Sigmoid colon (tissue), 4 donors: ENCODE results near the gene ZRANB1.

DNA sequence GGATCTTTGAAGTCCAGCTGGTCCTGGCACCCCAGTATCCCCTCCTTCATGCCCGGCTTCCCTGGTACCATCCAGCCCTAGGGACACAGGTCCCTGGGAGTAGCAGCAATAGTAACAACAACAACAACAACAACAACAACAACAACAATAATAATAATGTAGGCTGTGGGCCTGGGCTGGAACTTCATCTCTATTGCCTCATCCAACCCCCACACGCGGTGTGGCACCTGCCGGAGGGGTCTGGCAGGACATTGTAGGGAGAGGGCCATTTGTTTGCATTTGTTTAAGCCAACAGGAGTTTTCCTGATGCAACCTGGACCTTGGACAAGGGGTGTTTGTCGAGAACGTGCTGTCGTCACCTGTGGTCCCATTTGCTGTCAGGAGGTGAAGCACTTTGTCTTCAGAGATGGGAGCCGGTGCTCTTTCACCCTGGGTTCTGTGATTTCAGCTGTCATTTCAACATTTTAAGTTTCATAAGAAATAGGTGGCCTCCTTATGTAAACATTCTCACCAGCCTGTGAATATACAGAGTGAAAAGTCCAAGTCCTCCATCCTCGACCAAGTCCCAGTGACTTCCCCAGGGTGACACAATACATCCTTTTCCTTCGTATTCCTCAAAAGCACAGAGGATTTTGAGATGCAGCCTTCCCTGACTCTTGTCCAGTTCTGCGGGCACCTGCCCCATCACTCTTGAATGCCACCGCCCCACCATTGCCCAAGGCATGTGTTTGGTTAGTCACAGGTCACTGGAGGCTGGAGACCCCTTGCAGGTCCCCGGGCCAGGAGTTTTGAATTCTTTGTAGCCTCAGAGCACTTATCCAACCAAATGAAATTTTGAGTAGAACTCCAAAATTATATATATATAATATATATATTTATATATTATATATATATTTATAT, 9.2 kb downstream of the LHPP start:
- PRO-cap = no peak
- RAMPAGE, long total RNA, 4 experiments = no peak in any of the 4 experiments

- PRO-cap = no peak
- RAMPAGE, long total RNA, 4 experiments = no peak in any of the 4 experiments
These were observed 123.4 kb downstream of the FAM53B start for GRCh38 chr10:124620693-124621294.

DNA sequence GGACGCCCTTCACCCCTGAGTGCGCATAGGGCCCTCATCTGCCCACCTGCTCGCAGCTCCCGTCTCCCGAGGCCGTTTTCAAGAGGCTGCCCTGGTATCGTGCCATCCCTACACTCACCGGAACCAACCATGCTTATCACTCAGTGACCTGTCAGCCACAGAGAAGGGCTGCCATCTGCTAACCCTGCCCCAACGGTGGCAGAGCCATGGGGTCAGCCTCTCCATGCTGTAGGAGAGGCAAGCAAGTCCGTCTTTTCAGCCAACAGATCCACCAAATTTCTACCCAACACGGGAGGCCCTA, 122.0 kb downstream of the FAM53B start:
- PRO-cap = no peak
- RAMPAGE, long total RNA, 4 experiments = no peak in any of the 4 experiments

- PRO-cap = no peak
- RAMPAGE, long total RNA, 4 experiments = no peak in any of the 4 experiments
These were observed 72.7 kb downstream of the FAM53B start for GRCh38 chr10:124671514-124671783.

DNA sequence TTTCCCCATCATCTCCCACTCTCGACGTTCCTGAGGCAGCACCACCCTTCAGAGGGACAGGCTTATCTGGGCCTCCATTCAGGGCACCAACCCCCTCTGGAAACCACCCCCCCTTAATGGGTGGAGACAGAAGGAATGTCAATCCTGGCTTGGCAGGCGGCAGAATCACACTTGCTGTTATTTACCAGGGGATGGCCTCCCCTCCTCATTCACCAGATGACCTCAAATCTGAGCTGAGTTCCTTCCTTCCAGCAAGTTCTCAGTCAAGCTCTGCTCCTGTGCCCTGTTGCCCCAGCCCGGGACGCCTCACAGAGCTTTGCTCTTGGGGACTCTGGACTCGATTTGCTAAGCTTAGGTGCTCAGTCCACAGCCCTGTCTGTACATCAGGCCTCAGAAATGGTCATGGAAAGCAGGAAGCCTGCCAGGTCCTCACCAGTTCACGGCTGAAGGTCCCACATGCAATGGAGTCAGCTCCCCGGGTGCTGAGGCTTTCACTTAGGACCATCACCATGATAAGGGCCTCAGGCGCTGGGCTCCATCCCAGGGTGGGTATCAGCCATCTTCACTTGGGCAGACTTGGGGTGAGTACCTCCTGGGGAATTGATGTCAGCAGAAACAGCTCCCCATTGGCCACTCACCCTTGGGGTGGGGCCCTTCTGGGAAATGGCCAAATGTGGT, 37.8 kb downstream of the FAM53B start:
- PRO-cap = no peak
- RAMPAGE, long total RNA, 4 experiments = no peak in any of the 4 experiments

- PRO-cap = no peak
- RAMPAGE, long total RNA, 4 experiments = no peak in any of the 4 experiments
These were observed 10.2 kb downstream of the FAM53B start for GRCh38 chr10:124733835-124734609.

DNA sequence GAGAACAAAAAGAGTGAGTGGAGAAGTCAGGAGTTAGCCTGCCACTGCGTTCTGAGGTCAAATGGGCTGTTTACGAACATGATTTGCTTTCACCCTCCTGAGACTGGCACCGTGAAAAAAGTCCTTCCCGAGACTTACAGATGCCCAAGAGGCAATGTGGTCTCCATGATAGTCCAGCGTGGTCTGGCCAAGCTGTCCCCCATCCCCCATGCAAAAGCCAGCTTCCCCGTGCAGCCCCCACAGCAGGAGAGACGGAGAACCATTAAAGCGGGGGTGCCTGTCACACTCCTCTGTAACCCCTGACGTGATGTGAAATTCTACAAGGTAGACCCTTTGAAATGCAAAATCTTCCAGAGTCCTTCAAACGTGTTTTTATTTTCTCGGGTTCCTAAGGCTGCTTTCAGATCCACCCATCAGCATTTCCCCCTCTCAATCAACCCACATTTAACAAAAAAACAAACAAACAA, 4.6 kb downstream of the FAM53B start:
- PRO-cap = no peak
- RAMPAGE, long total RNA, 4 experiments = no peak in any of the 4 experiments

DNA sequence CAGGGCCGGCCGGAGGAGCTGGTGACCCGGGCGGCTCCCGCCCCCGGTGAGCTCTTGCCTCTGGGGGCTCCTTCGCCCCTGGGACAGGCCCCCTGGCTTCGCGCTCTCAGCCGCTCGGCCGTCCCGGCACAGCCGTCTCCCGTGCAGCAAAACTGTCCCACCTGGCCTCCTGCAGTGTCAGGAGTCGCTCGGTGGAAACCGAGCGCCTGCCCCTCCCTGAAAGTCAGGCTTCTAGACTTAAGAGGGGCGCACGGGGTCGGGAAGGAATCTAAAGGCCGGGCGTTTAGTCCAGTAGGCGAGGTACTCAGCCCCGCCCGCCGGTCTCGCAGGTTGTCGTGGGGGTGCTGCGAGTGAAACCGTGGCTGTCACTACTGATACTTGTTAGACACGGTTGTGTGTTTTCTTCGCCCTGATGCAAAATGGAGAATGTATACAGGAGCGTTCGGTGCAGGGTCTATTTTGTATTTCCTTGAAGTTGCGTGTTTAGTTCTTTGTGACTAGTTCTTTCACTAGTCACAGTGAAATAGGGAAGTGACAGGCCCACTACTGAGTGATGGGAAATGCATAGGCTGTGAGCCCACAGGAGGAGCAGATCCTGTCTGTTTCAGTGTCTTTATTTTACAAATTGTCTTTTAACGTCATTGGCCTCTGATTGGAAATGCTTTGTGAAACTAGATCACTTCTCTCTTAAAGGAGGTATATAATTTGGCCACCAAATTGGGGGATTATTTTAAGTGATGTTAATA, 561 bp downstream of the ABRAXAS2 start:
- PRO-cap = no peak
- RAMPAGE, long total RNA, 4 experiments = no peak in any of the 4 experiments

GRCh38 chr10:124941835-124942264, at the start of gene ZRANB1:
ZRANB1 (plus strand) TSS chr10:124942123.
- PRO-cap = no peak
- RAMPAGE, long total RNA, 4 experiments = no peak in any of the 4 experiments

DNA sequence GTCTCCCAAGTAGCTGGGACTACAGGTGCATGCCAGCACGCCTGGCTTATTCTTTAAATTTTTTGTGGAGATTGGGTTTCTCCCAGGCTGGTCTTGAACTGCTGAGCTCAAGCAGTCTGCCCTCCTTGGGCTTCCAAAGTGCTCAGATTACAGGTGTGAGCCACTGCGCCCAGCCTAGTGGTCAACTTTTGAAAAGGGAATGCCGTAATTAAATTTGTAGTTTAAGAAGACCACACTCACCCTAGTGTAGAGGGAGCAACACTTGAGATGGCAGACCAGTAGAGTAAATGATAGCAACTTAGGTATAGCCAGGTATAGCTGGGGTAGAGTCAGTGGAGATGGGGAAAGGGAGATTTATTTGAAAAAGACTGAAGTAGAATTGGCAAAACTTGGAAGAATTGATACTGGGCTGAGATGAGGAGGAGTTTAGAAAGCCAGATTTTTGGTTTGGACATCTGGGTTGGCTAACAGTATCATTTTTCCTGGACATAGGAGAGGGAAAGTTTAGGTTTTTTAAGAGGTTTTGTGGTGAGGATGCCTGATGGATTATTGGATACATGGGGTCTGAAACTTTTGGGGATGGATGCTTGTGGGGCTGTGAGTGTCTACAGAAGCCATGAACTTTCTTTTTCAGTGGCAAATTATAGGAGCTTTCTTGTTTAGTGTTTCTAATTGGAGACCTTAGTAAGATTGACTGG, 17.8 kb downstream of the ZRANB1 start:
- PRO-cap = no peak
- RAMPAGE, long total RNA, 4 experiments = no peak in any of the 4 experiments

DNA sequence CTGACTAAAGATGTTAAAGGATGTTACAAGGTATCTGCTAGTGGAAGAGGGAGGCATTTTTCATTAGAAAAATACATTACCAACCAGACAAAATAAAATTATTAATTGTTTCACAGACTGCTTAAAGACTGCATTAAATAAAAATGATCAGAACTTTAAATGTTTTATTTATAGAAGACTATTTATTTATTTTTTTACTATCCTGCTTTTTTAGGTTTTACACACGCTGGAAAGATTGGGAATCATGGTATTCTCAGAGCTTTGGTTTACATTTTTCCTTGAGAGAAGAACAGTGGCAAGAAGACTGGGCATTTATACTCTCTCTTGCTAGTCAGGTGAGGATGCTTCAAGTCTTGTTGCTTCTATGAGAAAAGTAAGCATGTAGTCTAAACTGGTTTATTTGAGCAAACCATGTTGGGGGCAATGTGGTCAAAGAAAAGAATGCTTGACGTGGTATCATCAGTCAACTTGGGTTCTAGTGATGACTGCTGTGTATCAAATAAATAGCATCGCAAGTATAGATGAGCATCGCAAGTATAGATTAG, 39.6 kb downstream of the ZRANB1 start:
- PRO-cap = no peak
- RAMPAGE, long total RNA, 4 experiments = no peak in any of the 4 experiments

- PRO-cap = no peak
- RAMPAGE, long total RNA, 4 experiments = no peak in any of the 4 experiments
These were observed 4.5 kb downstream of the CTBP2 start for GRCh38 chr10:125023276-125023870.

DNA sequence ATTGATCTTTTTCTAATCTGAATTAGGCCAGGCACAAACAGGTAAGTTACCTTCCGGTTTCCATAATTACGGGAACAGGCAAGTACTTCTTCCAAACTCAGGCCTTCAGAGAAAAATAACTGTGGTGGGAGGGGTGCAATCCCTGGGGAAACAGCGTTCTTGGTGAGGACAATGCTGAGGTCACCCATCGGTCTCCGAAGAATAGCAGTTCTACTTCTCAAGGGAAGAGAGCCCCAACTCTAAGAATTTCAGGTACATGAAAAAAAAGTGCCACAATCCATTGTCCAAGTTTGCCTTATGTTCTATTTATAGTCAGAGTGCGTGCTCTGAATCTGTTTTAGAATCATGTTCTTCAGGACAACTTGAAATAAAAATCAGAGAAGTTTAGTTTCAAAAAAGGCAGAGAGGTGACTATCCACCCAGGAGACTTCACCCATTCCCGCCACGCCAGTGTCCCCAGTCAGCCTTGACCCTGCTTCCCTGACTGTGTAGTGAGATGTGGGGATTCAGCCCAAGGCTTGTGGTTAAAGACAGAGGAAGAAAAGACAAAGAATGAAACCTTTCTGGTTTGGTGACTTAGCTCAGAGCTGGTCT, 36.5 kb upstream of the CTBP2 start:
- PRO-cap = no peak
- RAMPAGE, long total RNA, 4 experiments = no peak in any of the 4 experiments

- PRO-cap = no peak
- RAMPAGE, long total RNA, 4 experiments = no peak in any of the 4 experiments
These were observed 106.5 kb upstream of the CTBP2 start for GRCh38 chr10:125134234-125134885.

GRCh38 chr10:125134965-125135522, 107.2 kb upstream of the CTBP2 start:
- PRO-cap = no peak
- RAMPAGE, long total RNA, 4 experiments = no peak in any of the 4 experiments

GRCh38 chr10:125138650-125139483, 111.0 kb upstream of the CTBP2 start:
- PRO-cap = no peak
- RAMPAGE, long total RNA, 4 experiments = no peak in any of the 4 experiments

GRCh38 chr10:125161736-125162046, 133.8 kb upstream of the CTBP2 start:
- PRO-cap = no peak
- RAMPAGE, long total RNA, 4 experiments = no peak in any of the 4 experiments

GRCh38 chr10:125162388-125163056, 134.7 kb upstream of the CTBP2 start:
- PRO-cap = no peak
- RAMPAGE, long total RNA, 4 experiments = no peak in any of the 4 experiments

GRCh38 chr10:126058521-126058994, 162.2 kb downstream of the FANK1 start:
- PRO-cap = no peak
- RAMPAGE, long total RNA, 4 experiments = no peak in any of the 4 experiments

GRCh38 chr10:126104736-126105193, 208.4 kb downstream of the FANK1 start:
- PRO-cap = no peak
- RAMPAGE, long total RNA, 4 experiments = no peak in any of the 4 experiments